Fibroblast of the aortic adventitia (primary cell): ENCODE measurements around a stretch of chr13.

DNA sequence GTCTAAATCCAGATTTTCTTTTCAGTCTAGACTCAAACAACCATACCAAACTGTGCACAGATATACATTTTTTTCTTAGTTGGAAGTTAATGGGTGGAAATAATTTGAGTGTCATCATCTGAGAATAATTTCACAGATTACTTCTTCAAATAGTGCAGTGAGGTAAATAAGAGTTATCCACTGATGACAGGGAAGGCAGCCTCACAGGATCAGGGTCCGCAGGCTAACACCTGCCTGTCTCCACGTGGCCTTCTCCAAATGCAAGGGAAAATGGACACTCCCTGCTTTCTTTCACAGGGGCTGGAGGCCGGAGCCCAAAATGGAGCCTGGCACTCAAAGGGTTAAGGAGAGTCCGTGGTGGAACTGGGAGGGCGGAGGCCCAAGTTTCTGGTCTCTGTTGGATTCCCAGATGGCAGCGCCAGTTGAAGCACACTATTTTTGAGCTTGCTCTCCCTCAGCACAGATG is 67.4 kb downstream of the TNFRSF19 start:
- CAGE, long polyA plus RNA: no peak

DNA sequence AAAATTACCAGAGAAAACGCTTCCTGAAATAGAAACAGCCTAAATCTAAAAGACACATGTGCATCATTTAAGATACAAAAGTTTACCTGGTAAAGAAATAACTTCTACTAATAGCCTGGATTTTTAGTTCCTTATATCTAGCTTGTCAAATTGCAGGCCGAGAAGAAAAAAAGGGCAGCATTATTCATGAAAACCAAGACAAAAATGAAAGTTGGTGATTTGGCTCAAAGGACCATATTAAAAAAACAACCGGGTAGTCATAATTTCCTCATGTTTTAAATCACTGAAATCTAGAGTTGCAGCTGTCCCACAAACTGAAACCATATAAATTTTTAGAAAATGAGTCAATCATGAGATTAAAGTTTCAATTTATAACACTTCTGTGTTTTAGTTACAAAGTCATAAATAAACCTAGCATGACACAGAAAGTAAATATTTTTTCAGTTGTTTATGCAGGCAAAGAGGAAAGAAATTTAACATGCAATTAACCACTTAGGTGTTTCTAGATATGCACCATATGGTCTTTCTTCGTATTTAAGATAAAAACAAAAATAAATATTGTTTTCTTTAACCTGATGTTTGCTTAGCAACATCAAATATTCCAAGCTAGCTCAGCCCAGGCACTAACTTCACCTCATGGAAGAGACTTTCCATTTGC is 94.6 kb downstream of the MIPEP start:
- CAGE, long polyA plus RNA: no peak

DNA sequence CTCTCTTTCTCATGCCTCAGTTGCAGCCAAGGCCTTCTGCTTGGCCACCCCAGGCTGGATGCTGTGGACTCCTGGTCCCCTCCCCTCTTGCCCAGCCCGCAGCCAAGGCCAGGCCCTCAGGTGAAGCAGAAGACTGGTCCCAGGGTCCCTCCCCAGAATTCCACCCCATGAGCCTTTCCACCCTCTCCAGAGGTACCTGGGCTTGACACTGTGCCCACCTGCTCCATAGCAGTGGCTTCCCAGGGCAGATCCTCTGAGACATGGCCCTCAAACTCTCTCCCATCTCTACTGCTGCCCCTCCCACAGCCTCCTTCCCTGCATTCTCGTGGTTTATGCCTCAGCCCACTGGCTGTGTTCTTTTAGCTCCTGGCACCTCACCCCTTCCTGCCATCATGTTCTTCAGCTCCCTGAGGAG is 61.8 kb upstream of the MIPEP start:
- CAGE, long polyA plus RNA: no peak

DNA sequence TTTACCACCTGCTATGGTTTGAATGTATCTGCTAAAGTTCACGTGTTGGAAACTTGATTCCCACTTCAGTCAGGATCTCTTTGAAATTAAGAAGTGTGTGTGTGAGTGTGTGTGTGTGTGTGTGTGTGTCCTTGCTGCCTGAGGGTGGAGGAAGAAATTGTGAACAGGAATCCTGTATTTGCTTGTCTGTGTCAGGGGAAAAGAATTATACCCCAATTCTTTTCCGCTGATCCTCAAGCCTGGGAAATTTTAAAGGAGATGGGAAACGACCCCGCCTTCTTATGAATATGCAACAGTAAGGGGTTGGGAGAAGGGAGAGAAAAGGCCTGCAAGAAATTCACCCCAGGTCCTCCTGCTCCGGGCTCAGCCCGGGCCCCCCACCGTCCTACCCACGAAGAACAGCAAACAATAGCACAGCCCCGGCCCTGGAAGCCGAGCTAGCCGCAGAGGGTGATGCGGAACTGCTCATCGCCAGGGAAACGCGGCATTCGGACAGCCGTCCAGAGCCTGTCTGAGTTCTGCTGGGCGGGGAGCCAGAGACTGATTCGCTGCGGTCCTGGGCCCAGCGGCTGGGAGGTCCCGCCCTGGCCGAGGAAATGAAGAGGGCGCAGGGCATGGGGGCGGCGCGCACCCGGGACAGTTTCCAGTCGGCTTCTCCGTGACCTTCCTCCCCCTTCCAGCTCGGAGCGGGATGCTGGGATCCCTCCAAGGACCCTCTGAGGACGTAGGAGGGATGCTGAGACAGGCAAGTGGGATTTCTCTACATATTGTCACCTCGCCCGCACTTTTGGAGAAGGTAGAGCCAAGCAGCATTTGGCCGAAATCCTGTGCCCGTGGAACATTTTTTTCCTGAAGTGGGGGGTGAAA is 90.2 kb upstream of the MIPEP start:
- CAGE, long polyA plus RNA: no peak

DNA sequence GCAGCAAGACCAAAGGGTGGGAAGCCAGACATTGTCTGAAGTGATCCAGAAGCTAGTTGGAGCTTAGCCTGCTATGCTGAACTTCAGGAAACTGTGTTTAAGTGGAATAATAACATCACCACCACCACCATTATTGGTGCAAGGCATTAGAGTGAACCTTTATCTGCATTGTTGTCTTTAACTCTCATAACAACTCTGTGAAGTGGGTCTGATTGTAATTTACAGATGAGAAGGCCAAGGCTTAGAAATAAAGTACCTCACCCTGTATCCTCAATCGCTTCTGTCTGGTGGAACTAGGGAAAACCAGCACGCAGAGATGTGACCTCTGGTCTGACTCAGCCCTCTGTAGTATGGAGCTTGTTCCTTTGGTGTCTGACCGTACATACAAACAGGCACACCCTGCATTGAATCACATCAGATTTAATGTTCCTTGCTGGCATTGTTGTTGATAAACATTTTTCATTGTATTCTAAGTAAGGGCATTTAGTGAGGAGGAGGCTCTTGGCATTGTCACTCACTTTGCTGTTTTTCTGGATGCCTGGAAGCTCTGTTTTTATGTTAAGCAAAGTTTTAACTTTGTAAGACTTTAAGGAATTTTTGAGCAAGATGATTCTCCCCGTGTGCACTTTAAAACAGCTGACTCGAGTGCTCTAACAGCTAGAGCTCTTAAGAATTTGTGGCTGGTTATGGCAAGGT is 89.1 kb upstream of the SPATA13 start:
- CAGE, long polyA plus RNA: no peak

- CAGE, long polyA plus RNA: no peak
Observed at GRCh38 chr13:24124925-24125458, 35.5 kb upstream of the SPATA13 start.

GRCh38 chr13:24161027-24161972 is 780 bp downstream of the SPATA13 start:
- CAGE, long polyA plus RNA: no peak

- CAGE, long polyA plus RNA: no peak
Observed at GRCh38 chr13:24164310-24165483, 4.2 kb downstream of the SPATA13 start.

- CAGE, long polyA plus RNA: no peak
Observed at GRCh38 chr13:24192443-24193166, 32.1 kb downstream of the SPATA13 start.

DNA sequence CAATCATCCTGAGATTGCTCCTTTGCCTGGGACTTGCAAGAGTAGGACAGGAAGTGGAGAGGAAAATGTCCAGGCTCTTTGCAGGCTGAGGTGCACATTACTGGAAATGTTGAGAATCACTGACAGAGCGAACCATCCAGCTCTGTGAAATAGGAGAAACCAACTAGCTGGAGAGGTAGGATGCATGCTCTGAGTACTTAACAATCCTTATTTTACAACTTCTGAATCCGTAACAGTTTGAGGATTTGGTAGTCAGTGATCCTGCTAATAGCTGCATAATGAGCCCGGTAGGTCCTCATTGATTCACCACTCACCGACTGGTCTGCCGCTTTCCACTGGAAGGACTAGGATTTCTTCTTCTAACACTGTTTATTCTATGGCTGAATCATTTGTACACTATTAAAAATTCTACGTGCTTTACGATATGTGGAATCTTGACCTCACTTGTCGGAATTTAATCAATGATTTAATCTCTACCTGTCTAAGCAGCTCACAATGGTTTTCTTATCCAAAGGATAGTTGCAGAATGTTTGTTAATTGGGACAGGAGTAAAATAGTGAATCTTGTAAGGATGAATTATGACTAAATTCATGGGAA is 33.9 kb downstream of the SPATA13 start:
- CAGE, long polyA plus RNA: no peak

- CAGE, long polyA plus RNA: no peak
Observed at GRCh38 chr13:24201897-24202644, 41.6 kb downstream of the SPATA13 start.

- CAGE, long polyA plus RNA: no peak
Observed at GRCh38 chr13:24215542-24216390, 55.2 kb downstream of the SPATA13 start.

DNA sequence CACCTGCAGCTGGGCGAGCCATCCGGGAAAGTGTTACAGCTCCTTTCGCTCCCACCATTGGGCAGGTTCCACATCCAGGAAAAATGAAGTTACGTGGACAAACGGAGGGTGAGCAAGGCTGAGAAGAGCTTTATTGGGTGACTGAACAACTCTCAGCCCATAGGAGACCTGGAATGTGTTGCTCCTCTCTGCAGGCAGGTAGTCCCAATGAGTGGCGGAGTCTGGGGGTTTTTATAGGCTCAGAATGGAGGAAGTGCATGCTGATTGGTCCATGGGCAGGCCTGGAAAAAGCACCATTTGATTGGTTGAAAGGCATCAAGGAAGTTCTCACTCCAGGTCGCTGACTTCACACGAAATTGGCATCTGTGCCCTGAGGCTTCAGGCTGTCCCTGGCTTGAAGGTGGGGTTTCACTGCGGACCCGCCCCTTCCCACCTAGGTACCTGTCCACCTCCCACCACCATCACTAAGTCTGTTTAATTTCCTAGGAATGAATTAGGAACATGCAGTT is 65.4 kb downstream of the SPATA13 start:
- CAGE, long polyA plus RNA: no peak

GRCh38 chr13:24282082-24282308 is 27.4 kb upstream of the C1QTNF9 start:
- CAGE, long polyA plus RNA: no peak

DNA sequence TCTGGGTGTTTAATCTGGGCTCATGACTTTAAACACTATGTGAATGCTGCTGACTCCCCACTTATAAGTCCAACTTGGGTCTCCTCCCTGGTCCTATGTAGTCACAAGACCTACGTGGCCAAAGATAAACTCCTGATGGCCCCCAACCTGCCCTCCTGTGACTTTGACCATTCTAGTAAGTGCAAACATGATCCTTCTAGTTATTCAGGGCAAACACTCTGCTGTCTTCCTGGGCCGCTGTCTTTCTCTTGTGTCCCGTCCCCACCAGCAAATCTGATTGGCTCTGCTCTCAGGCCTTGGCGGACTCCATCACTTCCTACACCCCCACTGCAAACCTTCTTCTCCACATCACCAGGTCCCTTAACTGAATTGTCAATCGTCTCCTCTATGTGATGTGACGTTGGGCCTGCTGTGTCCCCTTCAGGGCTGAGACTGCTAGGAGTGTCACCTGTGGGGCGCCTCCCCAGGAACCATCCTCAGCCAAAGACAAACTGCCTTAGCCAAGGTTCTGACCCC is 38.6 kb downstream of the PARP4 start:
- CAGE, long polyA plus RNA: no peak

DNA sequence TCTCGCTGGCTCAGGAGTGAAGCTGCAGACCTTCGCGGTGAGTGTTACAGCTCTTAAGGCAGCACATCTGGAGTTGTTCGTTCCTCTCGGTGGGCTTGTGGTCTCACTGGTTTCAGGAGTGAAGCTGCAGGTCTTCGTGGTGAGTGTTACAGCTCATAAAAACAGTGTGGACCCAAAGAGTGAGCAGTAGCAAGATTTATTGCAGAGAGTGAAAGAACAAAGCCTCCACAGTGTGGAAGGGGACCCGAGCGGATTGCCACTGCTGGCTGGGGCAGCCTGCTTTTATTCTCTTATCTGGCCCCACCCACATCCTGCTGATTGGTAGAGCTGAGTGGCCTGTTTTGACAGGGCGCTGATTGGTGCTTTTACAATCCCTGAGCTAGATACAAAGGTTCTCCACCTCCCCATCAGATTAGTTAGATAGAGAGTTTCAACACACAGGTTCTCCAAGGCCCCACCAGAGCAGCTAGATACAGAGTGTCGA is 47.3 kb upstream of the PARP4 start:
- CAGE, long polyA plus RNA: no peak

- CAGE, long polyA plus RNA: no peak
Observed at GRCh38 chr13:25262258-25262715, 25.0 kb downstream of the MTMR6 start.

DNA sequence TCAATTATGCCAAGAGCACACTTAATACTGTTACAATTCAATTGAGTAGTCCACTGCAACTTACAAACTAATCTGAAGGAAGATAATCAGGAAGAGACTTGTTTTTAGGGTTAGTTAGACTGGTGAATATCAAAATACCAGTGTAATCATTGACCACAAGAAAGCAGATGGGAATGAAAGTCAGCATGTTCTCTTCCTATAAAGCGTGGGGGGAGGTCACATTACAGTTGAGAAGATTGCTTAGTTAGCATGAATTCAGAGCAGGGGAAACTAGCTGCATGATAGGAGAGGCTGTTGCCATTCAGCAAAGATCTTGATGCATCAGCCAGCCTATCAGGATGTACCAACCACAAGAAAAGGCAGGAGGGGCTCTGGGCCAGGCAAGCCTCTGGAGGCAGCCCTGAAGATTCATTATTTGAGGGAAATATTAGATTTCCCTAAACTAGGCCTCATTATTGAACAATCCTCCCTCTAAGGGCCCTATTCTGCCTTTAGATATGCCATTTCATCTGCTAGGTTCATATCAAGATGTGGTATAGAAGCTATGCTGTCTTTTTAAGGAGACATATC is 5.0 kb upstream of the MTMR6 start:
- CAGE, long polyA plus RNA: no peak

GRCh38 chr13:25300770-25301208 is 636 bp upstream of the NUP58 start:
- CAGE, long polyA plus RNA: no peak

DNA sequence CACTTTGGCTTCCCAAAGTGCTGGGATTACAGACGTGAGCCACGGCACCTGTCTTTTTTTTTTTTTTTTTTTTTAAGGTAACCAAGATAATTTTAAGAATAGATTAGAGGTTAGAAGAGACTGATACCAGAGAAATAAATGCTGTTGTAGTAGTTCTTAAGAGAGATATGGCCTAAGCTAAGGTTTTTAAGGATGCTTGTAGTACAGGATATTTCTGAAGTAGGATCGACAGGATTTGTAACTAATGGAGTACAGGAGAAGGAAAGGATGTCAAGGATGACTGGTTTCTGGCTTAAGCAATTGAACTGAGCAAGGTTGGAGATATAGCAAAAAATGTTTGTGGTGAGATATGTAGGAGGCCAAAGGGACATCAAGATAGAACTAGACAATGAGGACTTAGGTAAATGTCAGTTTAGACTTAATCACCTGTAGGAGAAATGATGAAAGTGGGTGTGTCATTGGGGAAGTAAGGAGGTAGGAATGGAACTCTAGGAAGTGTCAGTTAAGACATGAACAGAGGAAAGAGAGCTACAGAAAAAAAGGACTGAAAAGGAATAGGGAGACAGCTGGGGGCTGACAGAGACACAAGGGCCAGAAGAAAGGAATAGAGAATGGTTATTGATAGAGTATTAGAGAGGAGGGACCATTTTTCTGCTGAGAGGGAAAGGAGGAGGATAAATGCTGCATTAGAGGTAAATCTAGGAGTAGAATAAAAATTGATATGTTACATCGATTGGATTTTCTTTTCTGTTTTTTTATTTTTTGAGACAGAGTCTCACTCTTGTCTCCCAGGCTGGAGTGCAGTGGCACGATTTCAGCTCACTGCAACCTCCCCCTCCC is 10.4 kb downstream of the NUP58 start:
- CAGE, long polyA plus RNA: no peak